Airway epithelial cell (primary cell): ENCODE results near the genes ALKBH7 and GPR108.

DNA sequence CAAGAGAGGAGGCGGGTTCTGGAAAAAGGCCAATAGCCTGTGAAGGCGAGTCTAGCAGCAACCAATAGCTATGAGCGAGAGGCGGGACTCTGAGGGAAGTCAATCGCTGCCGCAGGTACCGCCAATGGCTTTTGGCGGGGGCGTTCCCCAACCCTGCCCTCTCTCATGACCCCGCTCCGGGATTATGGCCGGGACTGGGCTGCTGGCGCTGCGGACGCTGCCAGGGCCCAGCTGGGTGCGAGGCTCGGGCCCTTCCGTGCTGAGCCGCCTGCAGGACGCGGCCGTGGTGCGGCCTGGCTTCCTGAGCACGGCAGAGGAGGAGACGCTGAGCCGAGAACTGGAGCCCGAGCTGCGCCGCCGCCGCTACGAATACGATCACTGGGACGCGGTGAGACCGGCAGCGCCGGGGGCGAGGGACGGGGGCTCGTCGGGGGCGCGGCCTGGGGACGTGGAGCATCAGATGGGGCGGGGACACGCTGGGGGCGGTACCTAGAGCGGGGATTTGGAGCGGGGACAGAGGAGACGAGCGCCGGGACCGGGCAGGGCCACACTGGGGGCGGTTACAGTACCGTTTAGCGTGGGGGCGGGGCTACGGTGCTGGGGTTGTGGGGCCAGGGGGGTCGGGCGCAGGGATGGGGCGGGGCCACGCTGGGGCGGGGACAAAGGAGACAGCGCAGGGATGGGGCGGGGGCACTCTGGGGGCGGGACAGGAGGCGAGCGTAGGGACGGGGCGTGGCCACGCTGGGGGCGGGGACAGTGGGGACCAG lies at the start of gene ALKBH7:
TSS of gene ALKBH7 (plus strand) at position 158 of the 767 bp plus-strand sequence.
- RAMPAGE, long total RNA: start-site peak on the plus strand centred at position 168 of the sequence, 24 bp wide, 410 and 69 reads in 2 replicates

DNA sequence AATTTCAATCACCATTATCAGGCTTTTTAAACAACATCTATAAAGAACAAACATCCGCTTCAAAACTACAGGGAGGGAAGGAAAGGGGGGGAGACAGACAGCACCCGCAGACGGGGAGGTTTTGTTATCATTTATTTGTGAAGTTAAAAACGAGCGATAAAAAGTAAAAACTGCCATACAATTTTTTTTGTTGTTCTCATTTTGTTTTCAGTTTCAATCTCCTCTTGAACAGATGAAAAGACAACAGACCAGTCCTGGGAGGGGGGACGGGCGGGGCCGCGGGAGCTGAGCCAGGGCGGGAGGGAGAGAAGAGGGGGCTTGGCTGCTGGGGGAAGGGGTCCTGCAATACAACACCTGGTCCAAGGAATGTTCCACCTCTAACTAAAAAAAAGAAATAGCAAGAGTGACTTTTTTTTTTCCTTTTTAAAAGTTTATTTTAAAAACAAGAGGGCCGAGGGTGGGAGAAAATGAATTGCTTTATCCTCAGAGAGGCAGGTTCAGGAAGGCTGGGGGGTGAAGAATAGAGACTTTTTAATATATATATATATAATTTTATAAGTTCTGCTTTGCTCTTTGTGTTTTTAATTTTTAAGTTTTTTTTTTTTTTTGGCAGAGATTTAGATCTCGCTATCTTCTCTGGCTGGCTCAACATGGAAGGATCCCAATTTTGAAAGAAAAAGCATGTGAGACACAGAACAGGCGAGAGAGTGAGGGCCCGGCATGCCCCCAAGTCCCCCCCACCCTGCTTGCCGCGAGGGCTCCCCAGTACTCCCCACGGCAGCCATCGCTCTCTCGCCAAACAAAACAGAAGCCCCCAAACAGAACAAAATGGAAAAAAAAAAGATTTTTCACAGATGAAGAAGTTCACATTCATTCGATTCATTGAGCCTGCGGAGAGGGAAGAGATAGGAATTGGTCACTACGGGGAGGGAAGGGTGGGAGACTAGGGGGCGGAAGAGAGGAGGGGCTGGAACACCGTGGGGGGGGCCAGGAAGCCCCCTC lies 11.1 kb downstream of the KHSRP start:
- RAMPAGE, long total RNA: no peak

DNA sequence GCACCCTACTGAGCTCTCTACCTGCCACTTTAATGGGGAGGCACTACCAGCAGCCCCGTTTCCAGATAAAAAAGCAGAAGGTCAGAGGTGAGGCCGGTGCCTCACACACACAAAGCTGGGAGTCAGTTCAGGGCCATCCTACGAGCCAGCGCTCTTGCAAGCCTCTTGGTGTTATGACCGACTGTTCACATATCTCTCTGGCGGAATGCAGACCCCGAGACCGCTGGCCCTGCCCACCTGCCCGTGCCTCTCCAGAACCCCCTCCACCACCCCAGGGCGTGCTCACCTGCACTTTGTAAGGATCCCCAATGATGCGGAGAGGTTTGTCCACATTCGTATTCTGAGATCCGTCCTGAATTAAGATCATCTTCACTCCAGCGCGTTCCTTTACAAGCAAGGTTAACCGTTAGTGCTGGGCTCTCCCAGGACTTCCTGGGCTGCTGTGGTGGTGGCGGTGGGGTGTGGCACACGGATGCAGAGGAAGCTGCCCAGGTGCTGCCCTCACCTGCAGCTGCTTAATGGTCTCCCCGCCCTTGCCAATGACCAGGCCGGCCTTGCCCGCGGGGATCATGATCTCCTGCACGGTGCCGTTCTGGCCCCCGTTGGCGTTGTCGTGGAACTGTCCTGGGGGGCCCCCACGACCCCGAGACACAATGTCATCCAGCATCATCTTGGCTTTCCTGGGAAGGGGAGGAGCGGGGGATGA lies 6.3 kb downstream of the KHSRP start:
- RAMPAGE, long total RNA: no peak

DNA sequence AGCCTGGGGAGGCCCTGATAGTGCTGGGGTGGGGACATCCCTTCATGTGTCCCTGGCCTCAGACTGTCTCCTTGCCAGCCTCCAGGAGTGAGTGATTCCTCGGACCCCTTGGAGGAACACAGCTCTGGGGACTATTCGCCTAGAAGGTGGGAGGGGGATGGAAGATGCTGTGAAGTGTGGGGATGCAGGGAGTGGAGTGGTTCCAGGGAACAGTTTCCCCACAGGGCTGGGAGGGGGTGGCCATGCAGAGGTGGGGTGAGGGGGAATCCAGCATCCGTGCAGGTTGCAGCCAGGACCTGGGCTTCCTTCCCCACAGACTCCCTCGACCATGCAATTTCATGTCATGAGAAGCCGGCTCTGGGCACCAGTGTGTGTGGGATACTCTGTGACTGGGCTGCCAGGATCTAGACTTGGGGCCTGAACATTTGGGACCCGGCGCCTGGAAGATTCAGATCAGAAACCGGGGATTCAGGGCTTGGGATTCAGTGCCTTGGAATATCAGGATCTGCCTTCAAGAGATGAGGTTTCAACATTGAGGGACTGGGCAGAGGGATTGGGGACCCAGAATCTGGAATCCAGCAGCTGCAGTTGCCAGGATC lies 7.0 kb upstream of the SLC25A41 start:
- RAMPAGE, long total RNA: no peak

GRCh38 chr19:6475286-6475902 lies 6.2 kb downstream of the DENND1C start:
- RAMPAGE, long total RNA: no peak

DNA sequence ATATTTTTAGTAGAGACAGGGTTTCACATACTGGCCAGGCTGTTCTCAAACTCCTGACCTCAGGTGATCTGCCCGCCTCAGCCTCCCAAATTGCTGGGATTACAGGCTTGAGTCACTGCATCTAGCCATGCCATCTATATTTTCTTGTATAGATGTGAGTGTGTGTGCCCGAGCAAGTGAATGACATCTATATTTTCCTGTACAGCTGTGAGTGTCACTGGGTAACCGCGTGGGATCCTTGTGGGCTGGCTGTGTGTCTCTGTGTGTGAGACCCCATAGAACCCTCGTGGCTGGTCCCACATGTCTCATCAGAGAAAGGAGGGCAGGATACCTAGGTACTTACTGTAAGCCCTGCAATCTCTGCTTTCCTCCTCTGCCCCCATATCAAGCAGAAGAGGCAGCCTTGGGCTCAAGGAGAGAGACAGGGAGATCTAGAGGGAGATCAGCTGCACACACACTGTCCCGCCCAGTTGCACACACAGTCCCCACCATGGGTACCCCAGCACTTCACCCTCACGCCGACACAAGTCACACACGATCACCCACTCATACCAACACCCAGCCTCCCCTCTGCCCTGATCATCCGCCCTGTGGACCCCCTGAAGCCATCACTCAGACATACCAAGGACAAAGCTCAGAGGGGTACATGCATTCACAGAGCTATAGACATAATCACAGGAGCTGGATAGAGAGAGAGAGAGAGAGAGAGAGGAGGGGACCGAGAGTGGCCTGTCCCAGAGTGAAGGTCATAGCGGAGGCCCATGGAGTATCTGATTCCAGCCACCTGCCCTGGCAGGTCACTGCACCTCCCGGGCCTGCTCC lies 599 bp downstream of the DENND1C start:
- RAMPAGE, long total RNA: no peak

- RAMPAGE, long total RNA: no peak
Measured at GRCh38 chr19:6509253-6509936, 7.3 kb upstream of the TUBB4A start.

- RAMPAGE, long total RNA: no peak
Measured at GRCh38 chr19:6608786-6609022, 17.8 kb upstream of the CD70 start.

DNA sequence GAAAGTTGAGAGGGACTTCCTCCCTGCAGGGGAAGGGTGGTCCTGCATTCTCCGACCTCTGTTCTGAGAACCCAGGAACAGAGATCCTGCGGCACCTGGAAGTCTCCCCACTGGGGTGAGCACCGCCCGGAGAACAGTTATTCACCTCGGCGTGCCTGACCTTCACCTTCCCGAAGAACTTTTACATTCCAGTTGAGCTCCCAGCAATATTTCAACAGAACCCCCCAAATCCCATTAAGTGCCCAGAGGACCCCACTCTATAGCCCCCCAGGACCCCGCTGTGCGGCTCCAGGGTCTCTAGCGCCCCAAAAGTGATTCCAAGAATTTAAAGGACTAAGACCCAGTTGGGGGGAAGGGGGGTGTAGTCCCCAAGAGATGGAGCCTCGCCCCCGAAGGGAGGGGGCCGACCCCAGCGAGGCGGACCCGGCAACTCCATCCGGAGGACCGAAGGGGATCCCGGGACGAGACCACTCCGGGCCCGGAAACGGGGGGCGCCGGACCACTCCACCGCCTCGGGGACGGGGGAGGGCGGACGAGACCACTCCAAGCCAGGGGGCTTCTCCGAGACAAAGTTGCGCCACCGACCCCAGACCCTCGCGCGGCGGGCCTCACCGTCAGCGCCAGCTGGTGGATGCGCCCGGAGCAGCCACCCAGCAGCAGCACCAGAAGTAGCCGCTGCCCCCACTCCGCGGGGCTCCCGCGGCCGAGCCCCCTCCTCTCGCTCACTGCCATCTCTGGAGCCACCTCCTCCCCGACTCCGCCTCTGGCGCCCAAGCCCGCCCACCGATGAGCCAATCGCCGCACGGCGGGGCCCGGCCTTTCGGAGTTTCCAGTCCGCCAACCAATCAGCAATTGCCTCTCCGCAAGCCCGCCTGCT lies at the start of gene GPR108:
TSS of gene GPR108 (minus strand) at position 736 of the 877 bp plus-strand sequence.
- RAMPAGE, long total RNA: start-site peak on the minus strand centred at position 742 of the sequence, 24 bp wide, 93 and 87 reads in 2 replicates

GRCh38 chr19:6766870-6767326 lies 337 bp downstream of the SH2D3A start:
- RAMPAGE, long total RNA: no peak

- RAMPAGE, long total RNA: no peak
Measured at GRCh38 chr19:7114486-7114873, 45.0 kb downstream of the ZNF557 start.

DNA sequence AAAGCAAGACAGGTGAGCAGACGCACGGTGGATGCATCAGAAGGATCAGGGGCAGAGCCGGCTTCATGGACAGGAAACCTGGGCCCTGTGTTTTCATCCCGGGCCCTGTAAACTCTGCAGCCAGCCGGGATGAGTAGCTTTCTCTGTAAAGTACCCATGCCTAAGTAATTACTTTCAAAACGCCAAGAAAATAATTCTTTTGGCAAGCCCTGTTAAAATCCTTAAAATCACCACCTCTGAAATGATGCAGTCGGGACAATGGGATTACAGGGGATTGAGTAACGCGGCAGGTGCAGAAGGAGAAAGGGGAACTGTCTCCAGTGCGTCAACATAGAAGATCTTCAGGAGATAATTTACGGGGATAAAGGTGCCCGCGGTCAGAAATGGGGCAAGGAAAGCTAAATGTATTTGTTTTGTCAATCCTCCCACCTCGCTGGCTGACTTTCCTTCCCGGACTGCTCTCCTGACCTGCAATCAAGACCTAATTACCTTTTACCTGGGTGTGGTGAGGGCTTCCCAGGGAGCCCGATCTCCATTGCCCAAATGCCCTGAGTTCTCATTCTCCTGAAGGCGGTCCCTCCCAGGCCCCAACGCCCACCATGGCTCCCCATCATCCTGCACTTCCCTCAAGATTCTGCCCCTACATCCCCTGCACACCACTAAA lies 26.2 kb downstream of the INSR start:
- RAMPAGE, long total RNA: no peak

DNA sequence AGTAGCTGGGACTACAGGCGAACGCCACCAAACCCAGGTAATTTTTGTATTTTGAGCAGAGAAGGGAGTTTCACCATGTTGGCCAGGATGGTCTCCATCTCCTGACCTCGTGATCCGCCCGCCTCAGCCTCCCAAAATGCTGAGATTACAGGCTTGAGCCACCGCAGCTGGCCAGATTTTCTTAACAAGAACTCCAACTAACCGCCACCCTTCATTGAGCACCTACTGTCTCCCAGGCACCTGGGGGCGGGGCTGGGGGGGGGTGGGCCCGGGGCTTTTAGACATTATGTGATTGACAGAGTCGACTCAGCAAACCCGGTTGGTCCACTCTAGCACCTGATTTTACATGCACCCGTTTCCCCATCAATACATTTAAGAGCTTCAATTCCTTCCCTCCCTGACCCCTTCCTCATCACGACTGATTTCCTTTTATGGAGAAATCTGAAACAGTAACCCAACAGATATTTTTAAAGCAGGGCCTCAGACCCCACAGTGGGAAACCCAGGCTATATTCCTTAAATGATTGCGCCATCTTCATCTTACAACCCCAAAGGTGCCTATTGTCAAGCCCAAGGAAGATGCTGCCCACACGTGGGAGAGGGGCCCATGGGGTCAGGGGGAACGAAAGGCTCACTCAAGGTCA lies 1.9 kb downstream of the INSR start:
- RAMPAGE, long total RNA: no peak

DNA sequence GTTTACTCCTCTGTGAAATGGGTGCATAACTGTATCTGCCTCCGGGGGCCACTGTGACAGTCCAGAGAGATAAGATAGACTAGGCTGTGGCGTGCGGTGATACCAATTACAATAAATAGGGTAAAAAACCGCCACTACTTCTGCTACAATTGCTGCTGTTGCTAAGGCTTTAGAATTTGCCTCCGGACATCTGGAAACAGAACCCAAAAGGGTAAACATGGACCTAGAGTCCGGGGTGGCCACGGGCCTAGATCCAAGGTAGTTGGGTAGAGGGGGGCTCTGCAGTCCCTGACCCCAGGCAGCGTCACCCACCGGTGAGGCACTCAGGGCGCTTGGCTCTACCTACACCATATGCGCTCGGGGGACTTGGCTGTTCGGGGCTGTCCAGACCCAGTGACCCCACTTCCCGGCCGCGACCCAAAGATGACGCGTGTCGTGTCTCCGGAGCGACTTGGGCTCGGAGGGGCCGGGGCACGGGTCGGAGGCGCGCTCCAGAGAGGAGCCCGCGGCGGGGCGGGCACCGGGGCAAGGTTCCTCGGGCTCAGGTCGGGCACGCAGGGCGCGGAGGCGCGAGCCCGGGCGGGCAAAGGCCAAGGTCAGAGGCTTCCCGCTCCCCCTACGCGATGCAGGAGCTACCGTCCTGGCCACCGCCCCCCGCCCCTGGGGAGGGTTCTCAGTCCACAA lies 1.0 kb downstream of the INSR start:
- RAMPAGE, long total RNA: no peak

GRCh38 chr19:7344732-7345469 lies 3.8 kb upstream of the ARHGEF18 start:
- RAMPAGE, long total RNA: no peak

- RAMPAGE, long total RNA: no peak
Measured at GRCh38 chr19:7395860-7396159, 47.1 kb downstream of the ARHGEF18 start.

DNA sequence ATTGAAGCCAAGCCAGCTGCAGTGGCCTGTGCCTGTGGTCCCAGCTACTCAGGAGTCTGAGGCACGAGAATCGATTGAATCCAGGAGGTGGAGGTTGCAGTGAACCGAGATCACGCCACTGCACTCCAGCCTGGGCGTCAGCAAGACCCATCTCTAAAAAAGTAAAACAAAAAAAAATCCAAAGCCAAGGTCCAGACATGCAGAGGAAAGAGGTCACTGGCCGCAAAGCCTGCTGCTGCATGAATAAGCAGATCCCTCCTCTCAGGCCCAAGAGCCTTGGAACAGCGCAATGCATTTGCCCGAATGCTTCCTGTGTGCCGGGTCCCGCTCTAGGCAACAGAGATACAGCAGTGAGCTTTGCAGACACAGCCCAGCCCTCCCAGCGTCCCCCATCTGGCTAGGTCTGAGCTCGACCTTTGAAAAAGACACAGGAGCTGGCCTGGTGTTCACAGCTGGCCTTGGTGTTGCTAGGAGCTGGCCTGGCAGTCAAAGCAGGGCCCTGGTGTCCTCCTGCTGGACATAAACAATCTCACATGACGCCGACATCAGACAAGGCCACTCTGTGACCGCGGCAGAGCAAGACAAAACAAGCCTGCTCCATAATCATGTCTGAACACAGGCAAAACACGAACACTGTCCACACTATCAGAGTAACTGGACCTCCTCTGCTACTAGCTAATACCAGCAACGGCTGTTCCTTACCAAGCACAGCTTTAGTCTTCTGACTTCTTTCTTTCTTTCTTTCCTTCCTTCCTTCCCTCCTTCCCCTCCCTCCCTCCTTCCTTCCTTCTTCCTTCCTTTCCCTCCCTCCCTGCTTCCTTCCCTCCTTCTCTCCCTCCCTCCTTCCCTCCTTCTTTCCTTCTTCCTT lies 2.9 kb upstream of the TEX45 start:
- RAMPAGE, long total RNA: no peak

DNA sequence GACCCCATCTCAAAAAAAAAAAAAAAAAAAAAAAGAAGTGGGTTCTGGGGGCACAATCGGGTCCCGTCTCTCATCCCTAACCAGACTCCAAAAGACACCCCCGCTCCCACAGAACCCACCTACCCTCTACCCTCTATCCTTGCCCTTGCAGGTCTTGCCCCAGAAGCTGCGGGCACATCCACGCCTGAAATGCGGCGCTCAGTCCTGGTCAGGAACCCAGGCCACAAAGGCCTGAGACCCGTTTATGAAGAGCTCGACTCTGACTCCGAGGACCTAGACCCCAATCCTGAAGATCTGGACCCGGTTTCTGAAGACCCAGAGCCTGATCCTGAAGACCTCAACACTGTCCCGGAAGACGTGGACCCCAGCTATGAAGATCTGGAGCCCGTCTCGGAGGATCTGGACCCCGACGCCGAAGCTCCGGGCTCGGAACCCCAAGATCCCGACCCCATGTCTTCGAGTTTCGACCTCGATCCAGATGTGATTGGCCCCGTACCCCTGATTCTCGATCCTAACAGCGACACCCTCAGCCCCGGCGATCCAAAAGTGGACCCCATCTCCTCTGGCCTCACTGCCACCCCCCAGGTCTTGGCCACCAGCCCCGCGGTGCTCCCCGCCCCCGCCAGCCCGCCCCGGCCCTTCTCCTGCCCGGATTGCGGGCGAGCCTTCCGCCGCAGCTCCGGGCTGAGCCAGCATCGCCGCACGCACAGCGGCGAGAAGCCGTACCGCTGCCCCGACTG lies 3.2 kb upstream of the MCOLN1 start:
- RAMPAGE, long total RNA: no peak

GRCh38 chr19:7534396-7534833 lies 1.1 kb upstream of the PNPLA6 start:
- RAMPAGE, long total RNA: no peak

DNA sequence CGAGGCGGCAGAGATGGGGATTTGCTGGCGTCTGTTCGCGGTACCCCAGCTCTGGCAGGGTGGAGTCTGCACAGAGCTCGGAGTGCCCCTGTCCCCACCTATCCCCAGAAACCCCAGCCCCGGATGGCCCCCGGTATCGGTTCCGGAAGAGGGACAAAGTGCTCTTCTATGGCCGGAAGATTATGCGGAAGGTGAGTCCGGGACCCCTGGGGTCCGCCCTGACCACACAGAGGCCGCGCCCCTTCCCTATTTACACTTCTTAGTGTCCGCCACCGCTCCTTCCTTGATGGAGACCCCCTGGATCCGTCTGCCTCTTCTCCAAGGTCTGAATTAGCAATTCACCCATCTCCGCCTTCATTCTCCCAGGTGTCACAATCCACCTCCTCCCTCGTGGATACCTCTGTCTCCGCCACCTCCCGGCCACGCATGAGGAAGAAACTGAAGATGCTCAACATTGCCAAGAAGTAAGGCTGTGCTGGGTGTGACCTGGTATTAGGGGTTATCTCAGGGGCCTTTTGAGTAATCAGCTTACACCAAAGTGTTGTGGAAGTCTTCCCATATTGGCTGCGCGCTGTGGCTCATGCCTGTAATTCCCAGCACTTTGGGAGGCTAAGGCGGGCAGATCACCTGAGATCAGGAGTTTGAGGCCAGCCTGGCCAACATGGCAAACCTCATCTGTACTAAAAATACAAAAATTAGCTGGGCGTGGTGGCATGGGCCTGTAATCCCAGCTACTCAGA lies 736 bp downstream of the PNPLA6 start:
- RAMPAGE, long total RNA: no peak